ENCODE measurements around a stretch of chr9.

- PRO-cap, result no peak
- RAMPAGE, long total RNA, 4 experiments, result no peak in any of the 4 experiments
These were observed 22.7 kb downstream of the WNK2 start for GRCh38 chr9:93206563-93207145.

DNA sequence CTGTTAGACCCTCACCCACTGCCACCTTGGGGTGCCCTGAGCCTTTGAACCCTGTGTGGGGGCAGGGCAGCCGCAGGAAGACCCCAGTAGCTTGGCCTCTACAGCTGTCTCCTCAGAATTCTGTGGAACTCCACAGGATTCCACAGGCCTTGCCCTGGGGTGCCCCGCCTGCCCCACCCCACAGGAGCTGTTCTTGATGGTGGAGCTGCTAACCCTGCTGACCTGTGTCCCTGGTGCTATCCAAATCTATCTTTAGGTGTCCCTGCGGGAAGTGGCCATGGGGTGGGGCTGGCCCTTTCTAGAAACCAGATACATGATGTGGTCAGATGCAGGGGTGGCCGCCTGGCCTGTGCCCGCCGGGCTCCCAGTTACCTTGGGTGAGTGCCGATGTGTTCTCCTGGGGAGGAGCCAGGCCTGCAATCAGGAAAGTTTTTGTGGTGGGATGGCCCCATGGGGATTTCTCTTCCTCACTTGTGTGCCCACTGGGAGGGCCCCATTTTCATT, 34.2 kb downstream of the WNK2 start:
- PRO-cap, result no peak
- RAMPAGE, long total RNA, 4 experiments, result no peak in any of the 4 experiments

DNA sequence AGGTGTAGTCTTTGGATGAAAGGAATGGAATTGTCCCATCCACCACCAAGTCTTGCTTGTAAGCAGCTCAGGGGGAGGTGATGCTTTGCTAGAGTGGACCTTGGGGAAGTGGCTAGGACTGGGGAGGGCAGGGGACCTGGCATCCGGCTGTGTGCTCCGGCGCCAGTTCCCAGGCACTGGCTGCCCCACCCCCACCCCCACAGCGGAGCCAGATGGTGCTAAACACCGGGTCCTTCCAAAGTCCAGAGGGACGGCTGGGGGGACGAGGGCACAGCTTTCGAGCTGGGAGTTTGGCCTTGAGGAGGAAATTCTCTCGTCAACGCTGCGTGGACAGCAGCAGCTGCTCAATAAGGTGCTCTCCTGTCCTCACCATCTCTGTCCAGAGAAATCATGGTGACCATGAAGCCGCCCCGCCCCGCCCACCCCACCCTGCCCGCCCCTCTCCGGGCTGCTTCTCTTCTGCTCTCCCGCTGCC, 115.5 kb downstream of the WNK2 start:
- PRO-cap, result no peak
- RAMPAGE, long total RNA, 4 experiments, result no peak in any of the 4 experiments

DNA sequence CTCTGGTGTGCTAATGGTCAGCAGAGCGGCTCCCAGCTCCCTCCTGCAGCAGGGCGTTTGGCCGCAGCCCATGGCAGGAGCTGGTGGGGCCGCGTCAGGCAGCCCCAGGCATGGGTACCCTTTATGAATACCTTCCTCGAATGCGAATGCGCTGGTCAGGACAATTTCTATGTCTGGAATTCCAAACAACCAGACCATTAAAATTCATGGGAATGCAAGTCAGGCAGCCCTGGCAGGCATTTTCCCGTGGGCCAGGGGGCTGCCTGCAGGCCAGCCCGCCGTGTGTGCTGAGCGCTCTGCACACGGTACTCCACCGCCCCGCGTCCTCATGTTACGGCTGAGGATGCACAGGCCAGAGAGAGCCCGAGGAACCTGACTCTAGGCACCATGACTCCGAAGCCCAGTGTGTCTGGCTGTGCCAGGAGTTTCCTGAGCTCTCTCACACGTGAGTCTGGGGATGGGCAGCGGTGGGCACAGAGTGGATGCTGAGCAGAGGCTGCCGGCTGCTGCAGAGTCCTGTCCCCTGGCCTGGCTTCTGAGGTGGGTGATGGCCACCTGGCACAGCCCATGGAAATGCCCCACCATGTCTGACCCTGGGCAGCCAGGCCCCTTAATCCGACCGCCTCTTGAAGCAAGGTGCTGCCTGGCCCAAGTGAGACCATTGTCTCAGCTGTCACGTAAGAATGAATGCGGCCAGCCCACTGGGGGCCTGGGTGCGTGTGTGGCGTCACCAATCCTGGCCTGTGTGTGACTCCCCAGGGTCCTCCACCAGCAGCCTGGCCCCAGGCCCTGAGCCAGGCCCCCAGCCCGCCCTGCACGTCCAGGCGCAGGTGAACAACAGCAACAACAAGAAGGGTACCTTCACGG, 123.9 kb downstream of the WNK2 start:
- PRO-cap, result no peak
- RAMPAGE, long total RNA, 4 experiments, result no peak in any of the 4 experiments

- PRO-cap, result no peak
- RAMPAGE, long total RNA, 4 experiments, result no peak in any of the 4 experiments
These were observed 40.3 kb upstream of the PHF2 start for GRCh38 chr9:93536098-93536489.

DNA sequence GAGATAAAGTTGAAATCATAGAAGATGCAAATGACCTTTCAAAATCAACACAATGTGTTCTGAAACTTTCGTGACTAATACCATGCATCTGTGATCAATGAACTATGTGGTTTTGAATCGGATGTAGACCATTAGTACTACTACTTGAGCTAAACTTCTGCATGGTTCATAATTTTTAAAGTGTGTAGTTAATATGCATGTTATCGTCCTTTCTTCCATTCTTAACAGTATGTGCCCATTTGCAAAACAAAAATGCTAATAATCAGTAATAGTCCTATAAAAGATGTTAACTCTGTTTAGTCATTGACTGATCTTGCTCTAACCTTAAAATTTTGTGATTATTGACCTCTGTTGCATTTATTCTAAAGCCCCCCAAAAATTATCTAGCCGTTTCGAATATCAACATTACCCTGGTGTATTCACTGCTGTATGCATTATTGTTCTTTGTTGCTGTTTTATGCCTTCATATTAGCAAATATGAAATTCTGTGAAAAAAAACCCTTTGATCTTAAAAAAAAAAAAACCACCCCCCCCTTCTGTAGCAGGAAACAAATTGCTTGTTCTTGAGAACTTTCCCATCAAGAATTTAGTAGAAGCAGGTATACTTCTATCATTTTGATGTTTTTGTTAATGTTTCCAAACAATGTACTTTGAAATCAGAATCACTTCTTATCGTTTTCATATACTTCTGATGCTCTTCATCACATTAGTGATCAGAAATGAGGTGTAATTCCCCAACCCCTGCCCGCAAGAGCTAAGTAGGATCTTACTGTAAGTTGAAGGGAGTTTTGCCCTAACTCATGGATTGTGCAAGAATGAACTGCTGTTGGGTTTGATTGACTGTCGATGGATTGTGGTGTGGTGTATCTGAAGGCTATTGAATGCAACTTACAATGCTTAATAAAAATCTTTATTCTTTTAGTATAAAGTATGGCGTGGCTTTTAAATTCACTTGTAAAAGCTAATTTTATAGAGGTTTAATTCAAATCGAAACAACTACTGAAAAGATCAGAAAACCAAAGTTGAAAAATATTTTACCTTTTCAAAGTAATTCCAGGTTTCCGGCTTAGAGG, 10.9 kb upstream of the PHF2 start:
- PRO-cap, result no peak
- RAMPAGE, long total RNA, 4 experiments, result no peak in any of the 4 experiments

- PRO-cap, result no peak
- RAMPAGE, long total RNA, 4 experiments, result no peak in any of the 4 experiments
These were observed 9.4 kb upstream of the PHF2 start for GRCh38 chr9:93566905-93567526.

DNA sequence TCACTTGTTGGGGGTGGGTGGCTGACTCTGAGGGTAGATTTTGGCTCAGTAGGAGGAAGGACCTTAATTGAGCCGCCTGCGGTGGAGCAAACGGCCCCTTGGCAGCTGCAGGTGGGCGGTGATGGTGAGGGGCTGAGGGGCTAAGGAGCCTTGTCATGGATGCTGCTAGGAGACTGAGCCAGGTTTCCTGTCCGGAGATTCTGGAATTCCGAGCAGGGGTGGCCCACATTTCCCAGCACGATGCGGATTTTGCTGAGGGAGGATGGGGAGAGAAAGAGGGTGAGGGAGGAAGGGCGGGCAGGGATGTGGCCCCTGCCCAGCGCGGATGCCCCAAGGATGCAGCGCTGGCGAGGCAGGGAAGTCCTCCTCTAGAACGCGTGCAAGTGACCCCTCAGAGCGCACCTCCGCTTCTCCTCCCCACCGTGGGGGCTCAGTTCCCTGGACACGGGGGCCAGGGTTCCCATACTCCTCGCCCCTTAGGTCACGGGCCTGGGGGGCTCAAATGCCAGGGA, 1.2 kb upstream of the PHF2 start:
- PRO-cap, result no peak
- RAMPAGE, long total RNA, 4 experiments, result no peak in any of the 4 experiments

DNA sequence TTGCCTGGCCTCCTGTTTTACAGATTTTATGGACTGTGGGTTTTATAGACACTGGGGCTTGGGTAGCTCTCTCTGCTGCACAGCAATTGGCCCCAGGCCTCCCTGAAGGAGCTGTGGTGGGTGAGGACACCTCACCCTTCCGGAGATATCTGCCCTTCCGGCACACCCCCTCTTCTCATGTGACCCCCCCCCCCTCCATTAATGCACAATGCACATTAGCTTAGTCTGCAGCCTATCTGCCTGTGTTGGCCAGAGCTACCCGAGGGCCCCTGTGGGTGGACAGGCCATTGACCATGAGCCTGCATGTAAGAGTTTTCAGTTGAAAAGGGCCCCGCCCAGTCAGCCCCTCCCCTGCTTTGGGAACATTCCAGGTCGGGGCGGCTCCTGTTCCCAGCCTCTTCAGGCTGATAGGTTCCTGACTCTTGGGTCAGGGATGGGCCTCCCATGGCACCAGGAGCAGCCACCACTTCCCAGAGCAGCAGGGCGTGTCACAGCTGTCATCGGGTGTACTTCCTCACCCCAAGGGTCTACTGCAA, 17.7 kb downstream of the PHF2 start:
- PRO-cap, result no peak
- RAMPAGE, long total RNA, 4 experiments, result no peak in any of the 4 experiments

DNA sequence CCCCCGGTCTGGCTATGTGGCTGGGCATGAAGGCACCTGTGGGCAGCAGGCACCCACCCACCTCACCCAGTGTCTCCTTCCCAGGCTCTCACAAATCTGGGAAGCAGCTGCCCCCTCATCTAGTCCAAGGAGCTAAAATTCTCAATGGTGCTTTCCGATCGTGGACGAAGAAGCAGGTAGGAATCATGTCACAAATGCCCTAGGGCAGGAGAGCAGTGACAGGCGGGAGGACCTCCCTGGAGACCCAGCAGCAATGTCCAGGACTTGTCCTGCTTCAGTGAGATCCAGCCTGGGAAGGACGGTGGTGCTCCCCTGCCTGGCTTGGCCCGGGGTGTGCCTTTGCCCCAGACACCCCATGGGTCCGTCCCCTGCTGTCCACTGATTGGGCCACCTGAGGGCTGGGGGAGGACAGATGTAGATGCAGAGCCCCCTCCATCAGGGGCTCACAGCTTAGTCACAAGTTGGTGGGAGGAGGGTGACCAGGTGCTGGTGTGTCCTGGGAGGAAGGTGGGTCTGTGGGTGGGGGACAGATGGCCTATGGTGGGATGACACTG, 81.8 kb downstream of the PHF2 start:
- PRO-cap, result no peak
- RAMPAGE, long total RNA, 4 experiments, result no peak in any of the 4 experiments

GRCh38 chr9:93664089-93664881, 87.9 kb downstream of the PHF2 start:
- PRO-cap, result no peak
- RAMPAGE, long total RNA, 4 experiments, result no peak in any of the 4 experiments

- PRO-cap, result no peak
- RAMPAGE, long total RNA, 4 experiments, result no peak in any of the 4 experiments
These were observed 13.8 kb downstream of the PTPDC1 start for GRCh38 chr9:94097726-94098727.

GRCh38 chr9:94278246-94278445, 19.0 kb downstream of the ZNF169 start:
- PRO-cap, result no peak
- RAMPAGE, long total RNA, 4 experiments, result no peak in any of the 4 experiments

DNA sequence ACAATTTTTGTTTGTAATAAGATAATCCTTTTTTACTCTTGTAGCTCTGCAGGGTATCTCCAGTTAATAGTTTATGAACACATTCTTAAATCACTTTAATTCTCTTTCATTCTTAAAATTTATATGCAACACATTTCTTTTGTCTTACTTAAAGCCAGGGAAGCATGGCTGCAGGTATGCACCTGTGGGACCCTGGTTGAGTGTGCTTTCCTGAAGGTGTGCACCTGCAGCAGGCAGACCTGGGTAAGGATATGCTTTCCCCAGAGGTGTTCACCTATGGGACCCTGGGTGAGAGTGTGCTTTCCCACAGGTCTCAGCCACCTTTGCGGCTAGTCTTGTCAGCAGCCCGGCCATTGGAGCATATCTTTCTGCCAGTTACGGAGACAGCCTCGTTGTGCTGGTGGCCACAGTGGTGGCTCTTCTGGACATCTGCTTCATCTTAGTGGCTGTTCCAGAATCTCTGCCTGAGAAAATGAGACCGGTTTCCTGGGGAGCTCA, 70.3 kb downstream of the MFSD14B start:
- PRO-cap, result no peak
- RAMPAGE, long total RNA, 4 experiments, result no peak in any of the 4 experiments

DNA sequence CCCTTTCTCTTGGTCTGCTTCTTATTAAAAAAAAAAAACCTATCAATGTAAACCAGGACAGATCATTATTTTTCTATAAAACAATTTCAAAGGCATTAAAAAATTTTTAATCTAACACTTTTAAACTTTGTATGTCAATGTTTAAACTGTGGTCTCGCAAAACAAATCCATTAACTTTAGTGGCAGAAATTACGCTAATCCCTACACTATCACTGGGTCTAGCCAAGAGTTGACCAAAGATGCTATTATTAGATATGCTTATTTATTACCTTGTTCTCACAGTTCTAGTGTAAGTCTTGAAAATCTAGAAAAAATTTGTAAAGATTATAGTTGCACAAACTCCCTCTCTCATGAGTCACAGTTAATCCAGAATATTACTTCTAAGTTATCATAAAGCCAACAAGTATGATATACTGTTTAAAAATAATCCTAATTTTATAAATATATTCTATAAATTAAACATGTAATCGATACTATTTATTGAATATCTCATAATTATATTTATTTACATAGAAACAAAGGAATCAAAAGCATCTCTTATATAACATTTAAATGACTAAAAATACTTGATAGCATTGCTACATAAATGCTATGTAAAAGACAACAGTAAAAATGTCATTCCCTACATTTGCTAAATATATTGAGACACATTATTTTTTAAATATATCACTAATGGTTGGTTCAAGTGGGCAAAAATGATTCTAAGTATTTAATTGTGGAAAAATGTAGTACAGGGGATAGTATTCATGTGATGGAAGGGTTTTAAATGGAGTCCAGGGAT, 43.9 kb downstream of the FBP2 start:
- PRO-cap, result no peak
- RAMPAGE, long total RNA, 4 experiments, result no peak in any of the 4 experiments

GRCh38 chr9:94639700-94640508, 586 bp upstream of the FBP1 start:
- PRO-cap, result no peak
- RAMPAGE, long total RNA, 4 experiments, result no peak in any of the 4 experiments

GRCh38 chr9:94664591-94665288, 25.4 kb upstream of the FBP1 start:
- PRO-cap, result no peak
- RAMPAGE, long total RNA, 4 experiments, result no peak in any of the 4 experiments

- PRO-cap, result no peak
- RAMPAGE, long total RNA, 4 experiments, result no peak in any of the 4 experiments
These were observed 28.3 kb upstream of the FBP1 start for GRCh38 chr9:94667463-94668105.

DNA sequence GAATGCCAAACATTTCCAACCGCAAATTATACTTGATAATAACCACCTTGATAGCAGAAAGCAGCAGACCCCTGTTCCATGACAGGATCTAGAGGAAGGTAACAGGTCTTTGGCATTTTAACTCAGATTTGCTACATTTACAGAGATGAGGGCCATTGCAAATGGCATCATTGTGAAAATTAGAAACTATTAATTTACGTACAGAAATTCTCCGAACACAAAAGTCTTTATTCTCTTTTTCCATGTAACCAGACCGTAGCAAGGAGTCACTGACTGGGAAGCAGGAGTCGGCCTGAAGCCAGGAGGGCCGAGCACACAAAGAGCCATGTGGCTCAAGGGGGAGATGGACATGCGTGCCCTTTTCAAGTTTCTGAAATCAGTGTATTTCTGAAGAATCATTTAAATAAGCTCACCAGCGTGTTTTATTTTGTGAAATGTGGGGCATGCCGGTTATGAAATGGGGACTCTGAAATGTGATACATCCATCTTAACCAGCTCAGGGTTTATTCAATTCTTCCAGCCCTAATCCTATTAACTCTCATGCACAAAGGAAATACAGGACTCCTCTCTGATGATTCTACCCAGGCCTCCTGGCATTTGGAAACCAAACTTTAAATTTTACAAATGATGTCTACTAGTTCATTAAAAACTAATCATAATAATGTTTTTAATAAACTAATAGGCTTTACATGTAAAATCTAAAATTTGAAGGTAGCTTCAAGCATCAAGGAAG, 139.5 kb downstream of the AOPEP start:
- PRO-cap, result no peak
- RAMPAGE, long total RNA, 4 experiments, result no peak in any of the 4 experiments

DNA sequence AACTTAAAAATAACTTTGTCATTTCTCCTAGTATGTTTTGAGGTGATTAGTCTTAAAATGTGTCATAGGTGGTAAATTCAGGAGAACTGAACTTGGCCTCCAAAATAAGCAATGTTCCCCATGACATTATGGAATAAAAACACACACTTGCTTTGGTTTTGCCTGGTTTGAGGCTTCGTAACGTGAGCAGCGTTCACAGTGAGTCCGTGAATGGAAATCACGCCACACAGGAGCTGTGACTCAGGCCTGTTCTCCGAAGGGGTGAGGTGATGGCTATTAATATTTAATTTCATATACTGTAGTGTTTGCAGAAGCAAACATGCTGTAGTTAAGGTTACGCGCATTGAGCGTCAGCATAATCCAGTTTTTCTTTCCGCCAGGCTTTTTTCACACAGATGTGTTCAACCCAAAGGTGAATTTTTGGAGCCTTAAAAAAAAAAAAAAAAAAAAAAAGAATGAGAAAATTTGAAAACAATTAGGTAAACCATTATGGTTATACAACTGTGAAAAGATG, 182.5 kb downstream of the AOPEP start:
- PRO-cap, result no peak
- RAMPAGE, long total RNA, 4 experiments, result no peak in any of the 4 experiments

All from omental fat pad (tissue), 4 donors.